HT1080 (cell line): ENCODE results near the genes TMPRSS11B, TMPRSS11E and CSN3.

GRCh38 chr4:55609239-55609936 is 17.3 kb upstream of the PDCL2 start:
RAMPAGE:
- cytosol, long total RNA = no peak
- long total RNA = no peak
- nucleus, long total RNA = no peak

RAMPAGE:
- cytosol, long total RNA = no peak
- long total RNA = no peak
- nucleus, long total RNA = no peak
Observed at GRCh38 chr4:56908397-56909478, 1.0 kb downstream of the REST start.

GRCh38 chr4:57090027-57090565 is 20.1 kb downstream of the IGFBP7 start:
RAMPAGE:
- cytosol, long total RNA = no peak
- long total RNA = no peak
- nucleus, long total RNA = no peak

GRCh38 chr4:60794421-60794696 is 405.8 kb upstream of the ADGRL3 start:
RAMPAGE:
- cytosol, long total RNA = no peak
- long total RNA = no peak
- nucleus, long total RNA = no peak

DNA sequence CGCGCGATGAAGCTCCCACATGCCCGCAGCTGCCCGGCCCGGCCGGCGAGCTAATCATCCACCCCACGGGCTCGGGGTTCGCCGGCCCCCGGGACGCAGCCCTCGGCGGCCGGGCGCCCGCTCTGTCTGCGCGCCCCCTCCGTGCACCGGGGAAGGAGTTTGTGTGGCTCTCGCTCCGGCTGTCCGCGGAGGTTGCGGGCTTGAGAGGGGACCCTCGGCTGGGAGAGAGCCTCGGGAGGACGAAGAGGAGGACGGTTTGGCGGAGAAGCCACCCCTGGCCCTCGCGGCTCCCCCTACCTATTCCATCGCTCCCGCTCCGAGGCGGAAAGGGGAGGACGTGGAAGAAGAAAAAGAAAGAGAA is 671 bp downstream of the ADGRL3 start:
RAMPAGE:
- cytosol, long total RNA = no peak
- long total RNA = no peak
- nucleus, long total RNA = no peak

DNA sequence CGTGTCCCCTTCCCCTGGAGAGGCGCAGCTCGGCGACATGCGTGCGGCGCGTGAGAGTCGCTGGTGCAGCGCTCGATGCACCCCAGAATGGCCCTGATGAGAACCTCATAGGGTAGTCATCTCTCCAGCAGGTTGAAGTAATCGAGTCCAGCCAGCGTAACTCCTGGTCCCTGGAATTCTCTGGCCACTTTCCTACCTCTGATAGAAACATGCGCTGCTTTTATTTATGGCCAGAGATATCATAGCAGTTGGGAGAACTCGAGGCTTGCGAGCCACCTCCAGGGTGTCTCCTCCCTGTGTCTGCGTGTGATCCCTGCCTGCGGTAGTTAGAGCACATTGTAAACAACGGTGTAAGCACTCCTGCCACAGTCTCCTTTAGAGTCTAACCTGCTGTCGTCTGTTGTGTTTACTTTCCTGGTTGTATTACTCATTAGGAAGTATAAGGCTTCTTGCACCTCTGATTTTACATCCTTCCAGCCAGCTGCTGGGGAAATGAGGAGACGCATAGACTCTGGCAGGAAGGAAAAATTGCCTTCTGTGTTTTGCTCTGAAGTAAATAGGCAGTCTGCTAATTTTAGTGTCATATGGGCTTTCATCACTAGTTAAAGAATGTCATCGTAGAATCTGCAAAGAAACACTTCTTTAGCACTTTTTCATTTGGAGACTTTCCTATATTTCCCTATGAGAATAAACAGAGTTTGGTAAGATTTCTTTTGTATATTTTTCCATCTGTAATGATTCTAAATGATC is 3.1 kb downstream of the ADGRL3 start:
RAMPAGE:
- cytosol, long total RNA = no peak
- long total RNA = no peak
- nucleus, long total RNA = no peak

DNA sequence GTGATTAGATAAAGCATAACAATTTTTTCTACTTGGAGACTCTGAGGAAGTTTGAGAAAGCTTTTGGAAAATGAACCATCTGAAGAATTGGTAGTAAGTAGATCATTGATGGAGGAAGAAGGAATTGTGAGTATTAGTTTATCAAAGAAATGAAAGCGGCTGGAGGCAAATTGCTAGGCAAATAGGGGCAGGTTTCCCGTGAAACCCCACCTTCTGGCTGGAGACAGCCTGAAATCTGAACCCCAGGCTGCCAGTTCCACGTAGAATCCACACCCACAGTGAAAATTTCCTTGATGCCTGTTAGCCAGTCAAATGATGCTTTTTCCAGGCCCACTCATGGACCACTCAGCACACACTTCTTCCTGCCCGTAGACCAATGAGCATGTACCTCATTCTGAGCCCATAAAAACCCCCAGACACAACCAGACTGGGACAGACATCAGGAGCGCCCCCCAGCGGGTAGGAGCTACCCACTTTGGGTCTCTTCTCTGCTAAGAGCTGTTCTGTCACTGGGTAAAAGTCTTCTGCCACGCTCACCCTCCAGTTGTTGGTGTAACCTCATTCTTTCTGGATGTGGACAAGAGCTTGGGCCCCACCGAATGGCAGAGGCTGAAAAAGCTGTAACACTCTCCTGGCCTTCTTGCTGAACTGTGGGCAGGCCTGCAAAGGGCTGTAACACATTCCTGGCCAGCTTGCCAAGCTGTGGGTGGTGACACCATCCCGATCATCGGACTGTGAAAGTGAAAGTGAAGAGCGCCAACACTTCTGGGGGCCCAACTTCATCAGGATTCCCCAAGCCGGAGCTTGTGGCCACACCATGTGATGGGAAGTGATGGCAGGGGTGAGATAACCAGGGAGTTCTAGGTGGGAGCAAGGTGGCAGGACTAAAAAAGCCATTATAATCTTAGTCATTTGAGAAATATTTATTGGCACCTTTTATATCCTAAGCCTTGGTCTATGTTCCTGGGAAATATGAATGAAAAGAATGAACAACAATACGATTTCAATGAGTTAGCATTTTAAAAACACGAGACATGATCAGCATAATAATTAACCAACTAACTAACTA is 137.6 kb downstream of the TECRL start:
RAMPAGE:
- cytosol, long total RNA = no peak
- long total RNA = no peak
- nucleus, long total RNA = no peak

GRCh38 chr4:65176549-65176952 is 493.7 kb downstream of the EPHA5 start:
RAMPAGE:
- cytosol, long total RNA = no peak
- long total RNA = no peak
- nucleus, long total RNA = no peak

GRCh38 chr4:65998396-65999467 is 328.4 kb upstream of the EPHA5 start:
RAMPAGE:
- cytosol, long total RNA = no peak
- long total RNA = no peak
- nucleus, long total RNA = no peak

RAMPAGE:
- cytosol, long total RNA = no peak
- long total RNA = no peak
- nucleus, long total RNA = no peak
Observed at GRCh38 chr4:67513992-67514434, 31.3 kb downstream of the CENPC start.

DNA sequence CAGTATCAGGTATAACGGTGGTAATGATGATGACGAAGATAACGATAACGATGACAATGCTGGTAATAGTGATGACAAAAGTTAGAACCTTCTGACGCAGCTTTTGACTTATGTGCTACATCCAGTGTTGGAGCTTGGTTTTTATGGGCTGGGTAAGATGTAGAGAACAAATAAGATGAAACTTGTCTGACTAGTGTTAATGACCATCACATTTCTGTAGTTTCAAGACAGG is at the start of gene TMPRSS11B:
Gene TMPRSS11B (minus strand): TSS at position 117 of the 232 bp plus-strand sequence.
RAMPAGE:
- cytosol, long total RNA = no peak
- long total RNA = no peak
- nucleus, long total RNA = no peak

GRCh38 chr4:68328098-68328710 is 21.7 kb downstream of the YTHDC1 start:
RAMPAGE:
- cytosol, long total RNA = no peak
- long total RNA = no peak
- nucleus, long total RNA = no peak

DNA sequence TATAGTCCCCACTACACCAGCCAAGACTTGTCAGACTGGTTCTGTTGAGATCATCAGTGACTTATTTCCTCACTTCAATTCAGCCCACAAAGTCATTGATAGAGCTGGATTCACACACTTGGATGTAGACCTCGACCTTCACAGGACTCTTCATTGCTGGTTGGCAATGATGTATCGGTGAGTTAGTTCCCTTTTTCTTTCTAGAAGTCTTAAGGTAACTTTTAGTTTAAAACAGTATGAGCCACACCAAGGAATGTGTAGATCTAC is at the start of gene TMPRSS11E:
Gene TMPRSS11E (plus strand): TSS at position 117 of the 267 bp plus-strand sequence.
RAMPAGE:
- cytosol, long total RNA = no peak
- long total RNA = no peak
- nucleus, long total RNA = no peak

DNA sequence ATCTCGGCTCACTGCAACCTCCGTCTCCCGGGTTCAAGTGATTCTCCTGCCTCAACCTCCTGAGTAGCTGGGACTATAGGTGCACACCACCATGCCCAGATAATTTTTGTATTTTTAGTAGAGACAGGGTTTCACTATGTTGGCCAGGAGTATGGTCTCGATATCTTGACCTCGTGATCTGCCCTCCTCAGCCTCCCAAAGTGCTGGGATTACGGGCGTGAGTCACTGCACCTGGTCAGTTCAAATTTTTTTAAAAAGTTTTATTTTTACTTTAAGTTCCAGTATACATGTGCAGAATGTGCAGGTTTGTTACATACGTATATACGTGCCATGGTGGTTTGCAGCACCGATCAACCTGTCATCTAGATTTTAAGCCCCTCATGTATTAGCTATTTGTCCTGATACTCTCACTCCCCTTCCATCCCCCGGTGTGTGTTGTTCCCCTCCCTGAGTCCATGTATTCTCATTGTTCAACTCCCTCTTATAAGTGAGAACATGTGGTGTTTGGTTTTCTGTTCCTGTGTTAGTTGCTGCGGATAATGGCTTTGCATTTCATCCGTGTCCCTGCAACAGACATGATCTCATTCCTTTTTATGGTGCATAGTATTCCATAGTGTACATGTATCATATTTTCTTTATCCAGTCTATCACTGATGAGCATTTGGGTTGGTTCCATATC is 20.4 kb downstream of the UGT2B15 start:
RAMPAGE:
- cytosol, long total RNA = no peak
- long total RNA = no peak
- nucleus, long total RNA = no peak

DNA sequence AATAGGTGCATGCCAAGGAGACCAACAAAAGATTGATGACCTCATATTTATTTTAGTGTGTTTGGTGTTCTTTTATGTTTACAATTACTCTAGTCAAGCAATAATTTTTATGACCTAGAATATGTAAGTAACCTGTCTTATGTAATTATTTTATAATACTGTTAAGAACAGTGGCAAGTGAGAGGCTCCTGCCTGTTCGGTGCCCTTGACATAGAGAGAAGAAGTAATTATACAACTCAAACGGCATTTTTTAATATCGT is 232 bp upstream of the UGT2B15 start:
RAMPAGE:
- cytosol, long total RNA = no peak
- long total RNA = no peak
- nucleus, long total RNA = no peak

RAMPAGE:
- cytosol, long total RNA = no peak
- long total RNA = no peak
- nucleus, long total RNA = no peak
Observed at GRCh38 chr4:68960985-68961466, 9.4 kb upstream of the UGT2A3 start.

RAMPAGE:
- cytosol, long total RNA = no peak
- long total RNA = no peak
- nucleus, long total RNA = no peak
Observed at GRCh38 chr4:69034442-69035029, 61.7 kb upstream of the UGT2B7 start.

DNA sequence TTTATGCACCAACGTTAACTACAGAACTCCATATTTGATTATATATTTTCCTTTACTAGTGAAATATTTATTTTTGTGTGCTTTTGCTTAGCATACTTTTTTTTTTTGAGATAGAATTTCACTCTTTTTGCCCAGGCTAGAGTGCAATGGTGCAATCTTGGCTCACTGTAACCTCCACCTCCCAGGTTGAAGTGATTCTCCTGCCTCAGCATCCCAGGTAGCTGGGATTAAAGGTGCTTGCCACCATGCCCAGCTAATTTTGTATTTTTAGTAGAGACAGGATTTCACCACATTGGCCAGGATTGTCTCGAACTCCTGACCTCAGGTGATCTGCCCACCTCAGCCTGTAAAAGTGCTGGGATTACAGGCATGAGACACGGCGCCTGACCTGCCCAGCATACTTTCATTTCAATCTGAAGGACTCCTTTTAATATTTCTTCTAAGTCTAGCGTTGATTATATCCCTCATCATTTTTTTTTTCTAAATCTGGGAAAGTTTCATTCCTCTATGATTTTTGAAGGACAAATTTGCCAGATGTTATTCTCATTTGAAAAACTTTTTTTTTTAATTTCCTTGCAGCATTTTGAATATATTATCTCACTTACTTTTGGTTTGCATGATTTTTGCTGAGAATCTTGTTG is 45.4 kb downstream of the UGT2B11 start:
RAMPAGE:
- cytosol, long total RNA = no peak
- long total RNA = no peak
- nucleus, long total RNA = no peak

DNA sequence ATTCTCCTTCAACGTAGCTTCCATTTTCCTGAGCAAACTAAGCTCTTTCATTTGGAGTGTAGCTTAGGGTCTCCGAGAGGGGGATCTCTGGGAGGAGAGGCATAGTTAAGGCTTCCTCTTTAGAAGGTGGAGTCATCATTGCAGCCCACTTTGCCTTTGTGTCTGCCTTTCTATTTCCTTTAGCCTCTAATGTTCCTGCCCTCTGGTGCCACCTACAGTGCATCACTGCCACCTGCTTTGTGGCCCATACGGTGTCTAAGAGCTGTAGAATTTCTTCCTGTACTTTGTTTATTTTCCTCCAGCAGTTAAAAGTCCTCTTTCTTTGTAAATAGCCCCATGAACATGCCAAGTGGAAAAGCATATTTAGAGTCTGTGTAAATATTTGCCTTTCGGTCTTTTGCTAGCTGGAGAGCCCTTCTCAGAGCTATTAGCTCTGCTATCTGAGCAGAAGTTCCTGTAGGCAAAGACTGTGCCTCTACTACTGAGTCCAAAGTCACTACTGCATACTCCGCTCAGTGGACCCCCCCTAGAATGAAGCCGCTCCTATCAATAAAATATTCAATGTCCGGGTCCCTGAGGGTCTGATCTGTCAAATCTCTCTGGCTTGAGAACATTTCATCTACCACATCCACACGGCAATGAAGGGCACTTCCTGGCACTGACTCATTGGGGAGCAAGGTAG is 36.5 kb downstream of the SULT1E1 start:
RAMPAGE:
- cytosol, long total RNA = no peak
- long total RNA = no peak
- nucleus, long total RNA = no peak

RAMPAGE:
- cytosol, long total RNA = no peak
- long total RNA = no peak
- nucleus, long total RNA = no peak
Observed at GRCh38 chr4:70242346-70242753, at the start of gene CSN3. TSS of gene CSN3 (plus strand) at chr4:70242597.